ENCODE measurements around the genes RPL36 and SLC25A41.

DNA sequence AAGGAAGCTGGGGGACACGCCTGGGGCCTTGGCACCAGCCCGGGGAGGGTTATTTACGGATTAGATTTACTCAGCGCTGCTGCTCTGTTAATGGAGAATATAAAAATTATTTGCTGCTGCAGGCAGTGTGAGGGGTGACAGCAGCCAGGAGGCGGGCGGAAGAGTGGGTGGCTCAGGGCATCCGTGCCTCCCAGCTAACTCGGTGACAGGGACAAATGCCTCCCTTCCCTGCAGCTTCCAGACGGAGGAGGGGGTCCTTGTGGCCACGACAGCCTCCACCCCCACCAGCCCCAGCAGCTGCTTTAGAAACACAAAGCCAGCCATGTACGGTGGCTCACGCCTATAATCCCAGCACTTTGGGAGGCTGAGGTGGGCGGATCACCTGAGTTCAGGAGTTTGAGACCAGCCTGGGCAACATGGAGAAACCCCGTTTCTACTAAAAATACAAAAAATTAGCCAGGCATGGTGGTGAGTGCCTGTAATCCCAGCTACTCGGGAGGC is 184.0 kb downstream of the PTPRS start:
- RAMPAGE, long total RNA: no peak
- RRBS: no CpG with 5 or more reads among the region's 15 CpGs
PRO-cap:
- standard: unidirectional peak, minus-strand start at position 201 of the sequence
- CoPRO, capped RNA only, 2 experiments: no peak in any of the 2 experiments
- CoPRO, capped and uncapped RNA, 2 experiments: no peak in any of the 2 experiments
- CoPRO, uncapped RNA only, 2 experiments: peak in 2 of 2 experiments; most common plus-strand start position 109 of the sequence (in 2); most common minus-strand start position 55 of the sequence (in 2)
CAGE:
- cytosol, long polyA plus RNA: no peak
- long polyA plus RNA: no peak
- nucleolus, long total RNA: no peak
- nucleus, long polyA plus RNA: no peak

- RAMPAGE, long total RNA: no peak
- RRBS: 79% methylated on average over 9 of the region's 21 CpGs
PRO-cap:
- standard: no peak
- CoPRO, capped RNA only, 2 experiments: no peak in any of the 2 experiments
- CoPRO, capped and uncapped RNA, 2 experiments: no peak in any of the 2 experiments
- CoPRO, uncapped RNA only, 2 experiments: no peak in any of the 2 experiments
CAGE:
- cytosol, long polyA plus RNA: no peak
- long polyA plus RNA: no peak
- nucleolus, long total RNA: no peak
- nucleus, long polyA plus RNA: no peak
Measured at GRCh38 chr19:5290289-5290806, 50.3 kb downstream of the PTPRS start.

GRCh38 chr19:5536319-5536879 is 81.2 kb downstream of the ZNRF4 start:
- RAMPAGE, long total RNA: no peak
- RRBS: 8% methylated on average over 29 of the region's 36 CpGs
PRO-cap:
- standard: no peak
- CoPRO, capped RNA only, 2 experiments: no peak in any of the 2 experiments
- CoPRO, capped and uncapped RNA, 2 experiments: no peak in any of the 2 experiments
- CoPRO, uncapped RNA only, 2 experiments: no peak in any of the 2 experiments
CAGE:
- cytosol, long polyA plus RNA: no peak
- long polyA plus RNA: no peak
- nucleolus, long total RNA: no peak
- nucleus, long polyA plus RNA: no peak

DNA sequence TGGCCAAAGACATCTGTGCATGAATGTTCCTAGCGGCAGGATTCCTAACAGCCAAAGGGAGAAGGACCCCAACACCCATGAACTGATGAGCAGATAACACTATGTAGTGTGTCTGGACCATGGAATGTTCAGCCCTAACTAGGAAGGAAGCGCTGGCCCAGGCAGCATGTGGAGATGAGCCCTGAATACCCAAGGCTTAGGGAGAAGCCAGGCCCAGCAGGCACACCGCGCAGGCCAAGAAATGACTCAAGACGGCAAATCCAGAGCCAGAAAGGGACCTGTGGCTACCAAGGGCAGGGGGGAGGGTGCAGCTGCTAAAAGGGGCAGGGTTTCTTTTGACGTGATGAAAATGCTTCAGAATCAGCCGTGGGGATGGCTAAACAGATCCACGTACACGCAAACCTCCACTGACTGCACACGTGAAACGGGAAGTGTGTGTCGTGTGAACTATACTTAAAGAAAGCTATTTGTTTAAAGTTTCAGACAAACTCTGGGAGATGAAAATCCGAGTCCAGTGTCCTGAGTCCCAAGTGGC is 34.1 kb downstream of the SAFB2 start:
- RAMPAGE, long total RNA: no peak
- RRBS: no CpG with 5 or more reads among the region's 13 CpGs
PRO-cap:
- standard: no peak
- CoPRO, capped RNA only, 2 experiments: no peak in any of the 2 experiments
- CoPRO, capped and uncapped RNA, 2 experiments: no peak in any of the 2 experiments
- CoPRO, uncapped RNA only, 2 experiments: no peak in any of the 2 experiments
CAGE:
- cytosol, long polyA plus RNA: no peak
- long polyA plus RNA: no peak
- nucleolus, long total RNA: no peak
- nucleus, long polyA plus RNA: no peak

DNA sequence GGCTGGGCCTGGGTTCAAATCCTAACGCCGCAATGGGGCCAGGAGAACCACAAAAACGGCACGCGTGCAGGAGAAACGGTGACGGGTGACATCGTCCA is 530 bp downstream of the SAFB start:
- RAMPAGE, long total RNA: no peak
- RRBS: no CpG with 5 or more reads among the region's 8 CpGs
PRO-cap:
- standard: no peak
- CoPRO, capped RNA only, 2 experiments: no peak in any of the 2 experiments
- CoPRO, capped and uncapped RNA, 2 experiments: no peak in any of the 2 experiments
- CoPRO, uncapped RNA only, 2 experiments: no peak in any of the 2 experiments
CAGE:
- cytosol, long polyA plus RNA: no peak
- long polyA plus RNA: no peak
- nucleolus, long total RNA: no peak
- nucleus, long polyA plus RNA: no peak

DNA sequence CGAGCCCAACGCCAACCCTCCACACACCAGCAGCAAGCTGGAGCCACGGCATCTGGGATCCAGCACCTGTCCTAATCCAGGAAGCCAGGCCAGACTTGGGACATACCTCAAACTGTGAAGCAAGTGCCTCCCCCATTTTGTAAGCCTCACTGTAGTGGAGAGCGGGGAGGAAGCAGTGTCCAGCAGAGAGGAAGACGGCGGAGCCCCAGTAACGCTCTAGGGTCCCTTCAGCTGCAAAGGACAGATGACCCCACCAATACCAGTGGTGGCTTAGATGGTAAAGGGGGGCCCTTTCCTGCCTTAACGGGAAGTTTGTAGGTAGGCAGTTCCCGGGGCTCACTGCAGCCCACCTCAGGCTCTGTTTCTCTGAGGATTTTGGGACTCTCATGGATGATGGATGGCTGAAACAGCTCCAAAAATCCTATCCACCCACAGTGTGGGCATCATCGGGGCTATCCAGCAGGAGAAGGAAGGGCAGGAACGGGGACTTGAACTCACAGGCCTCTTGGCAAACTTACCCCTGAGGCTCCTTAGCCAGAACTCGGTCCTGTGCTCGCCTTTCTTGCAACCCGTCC is 10.8 kb downstream of the MICOS13 start:
- RAMPAGE, long total RNA: no peak
- RRBS: no CpG with 5 or more reads among the region's 14 CpGs
PRO-cap:
- standard: no peak
- CoPRO, capped RNA only, 2 experiments: no peak in any of the 2 experiments
- CoPRO, capped and uncapped RNA, 2 experiments: no peak in any of the 2 experiments
- CoPRO, uncapped RNA only, 2 experiments: peak in 2 of 2 experiments; most common plus-strand start position 142 of the sequence (in 1); most common minus-strand start position 114 of the sequence (in 1)
CAGE:
- cytosol, long polyA plus RNA: no peak
- long polyA plus RNA: no peak
- nucleolus, long total RNA: no peak
- nucleus, long polyA plus RNA: no peak

DNA sequence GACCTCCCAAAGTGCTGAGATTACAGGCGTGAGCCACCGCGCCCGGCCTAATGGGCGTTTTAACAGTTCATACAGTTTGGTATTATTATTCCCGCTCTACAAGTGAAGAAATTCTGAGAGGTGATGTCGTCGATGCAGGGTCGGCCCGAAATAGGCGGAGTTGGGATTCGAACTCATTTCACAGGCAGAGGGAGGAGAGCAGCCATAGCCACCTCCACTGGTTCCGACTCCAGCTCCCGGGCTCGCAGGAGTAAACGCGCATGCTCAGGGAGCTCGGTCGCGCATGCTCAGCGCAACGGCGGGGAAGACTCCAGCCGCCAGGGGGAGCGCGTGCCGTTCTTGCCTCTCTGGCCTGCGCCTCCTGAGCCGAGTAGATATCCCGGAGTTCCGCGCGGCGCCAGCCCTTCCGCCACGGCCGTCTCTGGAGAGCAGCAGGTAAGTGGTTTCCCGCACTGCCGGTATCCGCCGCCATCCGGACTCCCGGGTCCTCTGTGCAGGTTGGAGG is at the start of gene RPL36:
RPL36 (plus strand) TSS at position 403 of the 505 bp plus-strand sequence.
- RAMPAGE, long total RNA: start-site peak on the plus strand centred at position 406 of the sequence, 125 bp wide, 4,451 and 1,413 reads in 2 replicates
- RRBS: 3% methylated on average over 10 of the region's 43 CpGs
PRO-cap:
- standard: bidirectional peak, plus-strand start at position 404 of the sequence, minus-strand start at position 244 of the sequence
- CoPRO, capped RNA only, 2 experiments: peak in 2 of 2 experiments; most common plus-strand start position 404 of the sequence (in 2); most common minus-strand start position 219 of the sequence (in 1)
- CoPRO, capped and uncapped RNA, 2 experiments: peak in 2 of 2 experiments; most common plus-strand start position 404 of the sequence (in 2); most common minus-strand start position 175 of the sequence (in 2)
- CoPRO, uncapped RNA only, 2 experiments: peak in 1 of 2 experiments; most common plus-strand start position 452 of the sequence (in 1); most common minus-strand start position 200 of the sequence (in 1)
CAGE:
- cytosol, long polyA plus RNA: start-site peak on the plus strand centred at position 396 of the sequence, 110 bp wide, 19,274 and 17,720 reads in 2 replicates
- long polyA plus RNA: start-site peak on the plus strand centred at position 398 of the sequence, 109 bp wide, 16,205 and 20,487 reads in 2 replicates
- nucleolus, long total RNA: no peak
- nucleus, long polyA plus RNA: start-site peak on the plus strand centred at position 391 of the sequence, 98 bp wide, 15,737 and 7,760 reads in 2 replicates

GRCh38 chr19:5847747-5848623 is 8.5 kb upstream of the FUT6 start:
- RAMPAGE, long total RNA: no peak
- RRBS: no CpG with 5 or more reads among the region's 15 CpGs
PRO-cap:
- standard: no peak
- CoPRO, capped RNA only, 2 experiments: no peak in any of the 2 experiments
- CoPRO, capped and uncapped RNA, 2 experiments: no peak in any of the 2 experiments
- CoPRO, uncapped RNA only, 2 experiments: no peak in any of the 2 experiments
CAGE:
- cytosol, long polyA plus RNA: no peak
- long polyA plus RNA: no peak
- nucleolus, long total RNA: no peak
- nucleus, long polyA plus RNA: no peak

- RAMPAGE, long total RNA: no peak
- RRBS: no CpG with 5 or more reads among the region's 16 CpGs
PRO-cap:
- standard: no peak
- CoPRO, capped RNA only, 2 experiments: no peak in any of the 2 experiments
- CoPRO, capped and uncapped RNA, 2 experiments: no peak in any of the 2 experiments
- CoPRO, uncapped RNA only, 2 experiments: no peak in any of the 2 experiments
CAGE:
- cytosol, long polyA plus RNA: no peak
- long polyA plus RNA: no peak
- nucleolus, long total RNA: no peak
- nucleus, long polyA plus RNA: no peak
Measured at GRCh38 chr19:6233400-6234152, 46.2 kb downstream of the MLLT1 start.

GRCh38 chr19:6276379-6276954 is 3.3 kb downstream of the MLLT1 start:
- RAMPAGE, long total RNA: no peak
- RRBS: no CpG with 5 or more reads among the region's 14 CpGs
PRO-cap:
- standard: no peak
- CoPRO, capped RNA only, 2 experiments: no peak in any of the 2 experiments
- CoPRO, capped and uncapped RNA, 2 experiments: no peak in any of the 2 experiments
- CoPRO, uncapped RNA only, 2 experiments: no peak in any of the 2 experiments
CAGE:
- cytosol, long polyA plus RNA: no peak
- long polyA plus RNA: no peak
- nucleolus, long total RNA: no peak
- nucleus, long polyA plus RNA: no peak

DNA sequence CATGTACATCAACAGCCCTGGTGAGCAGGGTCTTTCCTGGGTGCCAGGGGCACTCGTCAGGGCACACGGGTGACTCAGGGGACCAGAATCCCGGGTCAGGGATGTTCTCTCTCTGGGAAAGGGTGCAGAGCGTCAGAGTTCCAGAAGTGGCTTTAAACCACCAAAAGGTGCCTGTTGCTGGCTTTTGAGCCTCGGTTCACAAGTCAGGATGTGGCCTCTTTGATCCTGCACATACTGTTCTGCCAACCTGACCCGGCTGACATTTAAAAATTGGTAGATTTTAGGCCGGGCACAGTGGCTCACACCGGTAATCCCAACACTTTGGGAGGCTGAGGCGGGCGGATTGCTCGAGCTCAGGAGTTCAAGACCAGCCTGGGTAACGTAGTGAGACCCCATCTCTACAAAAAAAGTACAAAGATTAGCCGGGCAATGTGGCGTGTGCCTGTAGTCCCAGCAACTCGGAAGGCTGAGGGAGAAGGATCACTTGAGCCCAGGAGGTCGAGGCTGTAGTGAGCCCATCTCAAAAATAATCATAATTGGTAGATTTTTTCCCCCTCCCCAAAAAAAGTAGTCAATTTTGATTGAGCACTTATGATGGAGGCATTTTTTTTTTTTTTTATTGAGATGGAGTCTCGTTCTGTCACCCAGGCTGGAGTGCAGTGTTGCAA is 1.3 kb downstream of the CLPP start:
- RAMPAGE, long total RNA: no peak
- RRBS: no CpG with 5 or more reads among the region's 17 CpGs
PRO-cap:
- standard: no peak
- CoPRO, capped RNA only, 2 experiments: no peak in any of the 2 experiments
- CoPRO, capped and uncapped RNA, 2 experiments: no peak in any of the 2 experiments
- CoPRO, uncapped RNA only, 2 experiments: no peak in any of the 2 experiments
CAGE:
- cytosol, long polyA plus RNA: no peak
- long polyA plus RNA: no peak
- nucleolus, long total RNA: no peak
- nucleus, long polyA plus RNA: no peak

DNA sequence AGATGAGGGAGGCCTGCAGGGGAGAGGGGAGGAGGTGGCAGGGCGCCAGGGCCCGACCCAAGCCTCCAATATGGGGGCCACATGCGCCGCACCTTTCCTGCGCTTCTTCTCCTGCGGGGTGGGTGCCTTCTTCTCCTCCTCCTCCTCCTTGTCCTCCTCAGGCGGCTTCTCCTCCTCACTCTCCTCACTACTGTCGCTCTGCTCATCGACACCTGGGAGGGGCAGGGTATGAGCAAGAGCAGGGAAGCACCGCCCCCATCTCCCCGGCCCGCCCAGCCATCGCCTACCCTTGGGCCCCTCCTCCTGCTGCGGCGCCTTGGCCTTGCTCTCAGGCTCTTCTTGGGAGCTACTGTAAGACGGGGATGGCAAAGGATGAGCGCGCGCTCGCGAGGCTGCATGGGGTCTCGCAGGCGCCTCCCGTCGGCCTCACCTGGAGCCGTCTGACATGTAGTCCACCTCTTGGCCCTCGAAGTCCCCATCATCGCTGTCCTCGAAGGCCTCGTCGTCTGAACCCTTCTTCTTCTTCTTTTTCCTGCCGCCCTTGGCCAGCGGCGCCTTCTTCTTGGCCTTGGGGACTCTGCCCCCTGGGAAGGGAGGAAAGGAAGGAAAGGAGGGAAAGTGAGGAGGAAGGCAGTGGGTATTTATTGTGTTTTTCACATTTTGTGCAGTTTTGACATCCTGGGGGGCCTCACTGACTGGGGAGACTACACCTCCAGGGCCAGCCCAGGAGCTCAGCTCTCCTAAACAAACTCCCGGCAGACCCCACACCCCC is 5.7 kb upstream of the PSPN start:
- RAMPAGE, long total RNA: no peak
- RRBS: 91% methylated on average over 1 of the region's 35 CpGs
PRO-cap:
- standard: no peak
- CoPRO, capped RNA only, 2 experiments: no peak in any of the 2 experiments
- CoPRO, capped and uncapped RNA, 2 experiments: no peak in any of the 2 experiments
- CoPRO, uncapped RNA only, 2 experiments: no peak in any of the 2 experiments
CAGE:
- cytosol, long polyA plus RNA: no peak
- long polyA plus RNA: no peak
- nucleolus, long total RNA: no peak
- nucleus, long polyA plus RNA: no peak

DNA sequence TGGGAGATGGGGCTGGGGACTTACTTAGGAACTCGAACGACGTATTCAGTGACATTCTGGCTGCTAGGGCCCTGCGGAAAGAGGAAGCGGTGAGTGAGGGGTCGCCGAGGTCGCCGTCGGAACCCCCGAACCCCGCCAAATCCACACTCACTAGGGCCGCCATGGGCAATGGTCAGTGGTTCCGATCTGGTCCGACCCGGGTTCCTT is 228 bp downstream of the GTF2F1 start:
- RAMPAGE, long total RNA: no peak
- RRBS: no CpG with 5 or more reads among the region's 16 CpGs
PRO-cap:
- standard: no peak
- CoPRO, capped RNA only, 2 experiments: no peak in any of the 2 experiments
- CoPRO, capped and uncapped RNA, 2 experiments: no peak in any of the 2 experiments
- CoPRO, uncapped RNA only, 2 experiments: no peak in any of the 2 experiments
CAGE:
- cytosol, long polyA plus RNA: no peak
- long polyA plus RNA: no peak
- nucleolus, long total RNA: no peak
- nucleus, long polyA plus RNA: no peak

DNA sequence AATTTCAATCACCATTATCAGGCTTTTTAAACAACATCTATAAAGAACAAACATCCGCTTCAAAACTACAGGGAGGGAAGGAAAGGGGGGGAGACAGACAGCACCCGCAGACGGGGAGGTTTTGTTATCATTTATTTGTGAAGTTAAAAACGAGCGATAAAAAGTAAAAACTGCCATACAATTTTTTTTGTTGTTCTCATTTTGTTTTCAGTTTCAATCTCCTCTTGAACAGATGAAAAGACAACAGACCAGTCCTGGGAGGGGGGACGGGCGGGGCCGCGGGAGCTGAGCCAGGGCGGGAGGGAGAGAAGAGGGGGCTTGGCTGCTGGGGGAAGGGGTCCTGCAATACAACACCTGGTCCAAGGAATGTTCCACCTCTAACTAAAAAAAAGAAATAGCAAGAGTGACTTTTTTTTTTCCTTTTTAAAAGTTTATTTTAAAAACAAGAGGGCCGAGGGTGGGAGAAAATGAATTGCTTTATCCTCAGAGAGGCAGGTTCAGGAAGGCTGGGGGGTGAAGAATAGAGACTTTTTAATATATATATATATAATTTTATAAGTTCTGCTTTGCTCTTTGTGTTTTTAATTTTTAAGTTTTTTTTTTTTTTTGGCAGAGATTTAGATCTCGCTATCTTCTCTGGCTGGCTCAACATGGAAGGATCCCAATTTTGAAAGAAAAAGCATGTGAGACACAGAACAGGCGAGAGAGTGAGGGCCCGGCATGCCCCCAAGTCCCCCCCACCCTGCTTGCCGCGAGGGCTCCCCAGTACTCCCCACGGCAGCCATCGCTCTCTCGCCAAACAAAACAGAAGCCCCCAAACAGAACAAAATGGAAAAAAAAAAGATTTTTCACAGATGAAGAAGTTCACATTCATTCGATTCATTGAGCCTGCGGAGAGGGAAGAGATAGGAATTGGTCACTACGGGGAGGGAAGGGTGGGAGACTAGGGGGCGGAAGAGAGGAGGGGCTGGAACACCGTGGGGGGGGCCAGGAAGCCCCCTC is 11.1 kb downstream of the KHSRP start:
- RAMPAGE, long total RNA: no peak
- RRBS: no CpG with 5 or more reads among the region's 24 CpGs
PRO-cap:
- standard: no peak
- CoPRO, capped RNA only, 2 experiments: no peak in any of the 2 experiments
- CoPRO, capped and uncapped RNA, 2 experiments: peak in 1 of 2 experiments; most common minus-strand start position 530 of the sequence (in 1)
- CoPRO, uncapped RNA only, 2 experiments: peak in 2 of 2 experiments; most common minus-strand start position 619 of the sequence (in 1)
CAGE:
- cytosol, long polyA plus RNA: start-site peak on the minus strand centred at position 478 of the sequence, 503 bp wide, 196 and 111 reads in 2 replicates
- long polyA plus RNA: no peak
- nucleolus, long total RNA: no peak
- nucleus, long polyA plus RNA: no peak

- RAMPAGE, long total RNA: no peak
- RRBS: no CpG with 5 or more reads among the region's 4 CpGs
PRO-cap:
- standard: no peak
- CoPRO, capped RNA only, 2 experiments: no peak in any of the 2 experiments
- CoPRO, capped and uncapped RNA, 2 experiments: no peak in any of the 2 experiments
- CoPRO, uncapped RNA only, 2 experiments: no peak in any of the 2 experiments
CAGE:
- cytosol, long polyA plus RNA: no peak
- long polyA plus RNA: no peak
- nucleolus, long total RNA: no peak
- nucleus, long polyA plus RNA: no peak
Measured at GRCh38 chr19:6433677-6433907, at the start of gene SLC25A41. SLC25A41 (minus strand) TSS chr19:6433763.

- RAMPAGE, long total RNA: no peak
- RRBS: 77% methylated on average over 9 of the region's 43 CpGs
PRO-cap:
- standard: no peak
- CoPRO, capped RNA only, 2 experiments: no peak in any of the 2 experiments
- CoPRO, capped and uncapped RNA, 2 experiments: no peak in any of the 2 experiments
- CoPRO, uncapped RNA only, 2 experiments: no peak in any of the 2 experiments
CAGE:
- cytosol, long polyA plus RNA: no peak
- long polyA plus RNA: no peak
- nucleolus, long total RNA: no peak
- nucleus, long polyA plus RNA: no peak
Measured at GRCh38 chr19:6475286-6475902, 6.2 kb downstream of the DENND1C start.

GRCh38 chr19:6603860-6604437 is 13.0 kb upstream of the CD70 start:
- RAMPAGE, long total RNA: no peak
- RRBS: no CpG with 5 or more reads among the region's 3 CpGs
PRO-cap:
- standard: unidirectional peak, minus-strand start at chr19:6604091
- CoPRO, capped RNA only, 2 experiments: peak in 2 of 2 experiments; most common plus-strand start chr19:6604249 (in 2); most common minus-strand start chr19:6604091 (in 2)
- CoPRO, capped and uncapped RNA, 2 experiments: peak in 2 of 2 experiments; most common plus-strand start chr19:6604146 (in 1); most common minus-strand start chr19:6604053 (in 1)
- CoPRO, uncapped RNA only, 2 experiments: no peak in any of the 2 experiments
CAGE:
- cytosol, long polyA plus RNA: start-site peak on the minus strand at chr19:6604034-6604098, 55 and 44 reads in 2 replicates
- long polyA plus RNA: no peak
- nucleolus, long total RNA: no peak
- nucleus, long polyA plus RNA: start-site peak on the minus strand at chr19:6604033-6604098, 20 and 123 reads in 2 replicates

- RAMPAGE, long total RNA: no peak
- RRBS: 14% methylated on average over 6 of the region's 35 CpGs
PRO-cap:
- standard: bidirectional peak, plus-strand start at chr19:6730382, minus-strand start at chr19:6730386; bidirectional peak, plus-strand start at chr19:6730779, minus-strand start at chr19:6730570
- CoPRO, capped RNA only, 2 experiments: peak in 1 of 2 experiments; most common plus-strand start chr19:6730372 (in 1); most common minus-strand start chr19:6730350 (in 1)
- CoPRO, capped and uncapped RNA, 2 experiments: no peak in any of the 2 experiments
- CoPRO, uncapped RNA only, 2 experiments: no peak in any of the 2 experiments
CAGE:
- cytosol, long polyA plus RNA: no peak
- long polyA plus RNA: no peak
- nucleolus, long total RNA: no peak
- nucleus, long polyA plus RNA: no peak
Measured at GRCh38 chr19:6730088-6731119, 7.0 kb downstream of the GPR108 start.